ENCODE data around the genes CBY3, TBC1D9B and TRIM7.

DNA sequence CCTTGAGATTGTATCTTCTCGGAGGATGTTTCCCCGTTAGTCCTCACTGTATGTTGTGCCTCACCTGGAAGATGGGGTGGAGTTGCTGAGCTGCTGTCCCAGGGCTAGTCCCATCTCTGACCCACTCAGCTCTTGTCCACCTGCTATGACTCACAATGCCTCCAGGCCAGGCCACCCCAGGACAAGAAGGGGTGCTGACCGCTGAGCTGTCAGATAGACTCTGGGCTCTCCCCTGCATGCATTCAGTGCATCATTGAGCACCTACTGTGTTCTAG lies at the start of gene CBY3:
CBY3 (minus strand) TSS at position 106 of the 275 bp plus-strand sequence.
- RRBS: no CpG with 5 or more reads among the region's 3 CpGs

- RRBS: no CpG with 5 or more reads among the region's 22 CpGs
These were observed 928 bp downstream of the CANX start for GRCh38 chr5:179699497-179700292.

DNA sequence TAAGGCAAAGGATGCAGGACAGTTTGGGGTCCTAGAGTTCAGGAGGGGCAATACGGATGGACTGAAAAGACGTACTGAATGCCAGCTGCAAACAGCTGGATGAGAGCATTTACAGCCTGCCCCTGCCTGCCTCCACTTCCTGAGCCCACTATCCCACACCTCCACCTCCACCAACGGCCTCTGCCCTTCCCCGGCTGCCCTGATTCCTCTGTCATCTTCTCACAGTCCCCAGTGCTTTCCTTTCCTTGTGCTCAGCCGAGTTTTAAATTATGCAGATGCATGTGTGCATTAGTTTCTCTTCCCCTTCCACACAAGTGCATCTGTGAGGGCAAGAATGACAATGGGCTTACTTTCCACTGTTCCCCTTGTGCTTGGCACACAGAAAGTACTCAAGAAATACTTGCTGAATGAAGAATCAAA lies 5.8 kb downstream of the MRNIP start:
- RRBS: no CpG with 5 or more reads among the region's 5 CpGs

DNA sequence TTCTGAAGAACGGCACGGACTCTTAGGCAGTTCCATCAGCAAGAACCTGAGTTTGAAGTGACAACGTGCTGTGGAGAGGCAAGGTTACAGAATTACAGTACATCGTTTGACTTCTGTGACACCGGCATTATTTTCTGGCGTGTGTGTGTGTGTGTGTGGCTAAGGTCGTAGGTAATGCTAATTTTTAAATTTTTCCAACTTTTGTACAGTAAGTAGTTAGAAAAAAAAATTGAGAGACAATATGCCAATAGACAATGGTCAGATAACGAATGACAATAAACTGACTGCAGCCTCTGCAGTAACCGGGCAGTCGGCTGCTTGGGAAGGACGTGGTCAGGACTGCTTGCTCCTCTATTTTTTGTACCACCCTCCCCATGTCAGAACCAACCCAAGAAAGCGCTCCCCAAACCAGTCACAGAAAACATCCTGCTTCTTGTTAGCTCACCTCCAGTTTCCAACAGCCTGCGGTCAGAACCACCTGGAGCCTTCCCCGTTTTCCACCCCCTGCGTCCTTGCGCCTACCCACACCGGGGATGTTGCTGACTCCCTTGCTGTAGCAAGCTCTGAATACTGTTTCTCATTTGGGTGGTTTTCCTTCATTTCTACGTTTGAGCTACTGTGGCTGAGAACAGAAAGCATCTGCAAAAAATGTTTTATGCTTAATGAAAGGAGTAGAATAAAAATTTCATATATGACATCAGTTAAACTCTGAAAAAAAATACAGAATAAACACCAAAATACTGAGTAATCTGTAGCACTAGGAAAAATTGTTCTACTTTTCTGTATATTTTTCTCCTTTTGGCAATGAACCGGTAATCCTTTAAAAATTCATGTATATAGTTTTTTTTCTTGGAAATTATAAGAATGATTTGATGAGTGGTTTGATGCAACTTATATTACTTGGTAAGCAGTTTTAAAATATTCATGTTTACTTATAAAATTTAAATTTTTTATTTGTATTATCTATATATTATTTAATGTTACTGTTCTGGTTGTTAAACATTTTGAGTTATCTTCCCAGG lies 1.8 kb upstream of the MRNIP start:
- RRBS: no CpG with 5 or more reads among the region's 19 CpGs

DNA sequence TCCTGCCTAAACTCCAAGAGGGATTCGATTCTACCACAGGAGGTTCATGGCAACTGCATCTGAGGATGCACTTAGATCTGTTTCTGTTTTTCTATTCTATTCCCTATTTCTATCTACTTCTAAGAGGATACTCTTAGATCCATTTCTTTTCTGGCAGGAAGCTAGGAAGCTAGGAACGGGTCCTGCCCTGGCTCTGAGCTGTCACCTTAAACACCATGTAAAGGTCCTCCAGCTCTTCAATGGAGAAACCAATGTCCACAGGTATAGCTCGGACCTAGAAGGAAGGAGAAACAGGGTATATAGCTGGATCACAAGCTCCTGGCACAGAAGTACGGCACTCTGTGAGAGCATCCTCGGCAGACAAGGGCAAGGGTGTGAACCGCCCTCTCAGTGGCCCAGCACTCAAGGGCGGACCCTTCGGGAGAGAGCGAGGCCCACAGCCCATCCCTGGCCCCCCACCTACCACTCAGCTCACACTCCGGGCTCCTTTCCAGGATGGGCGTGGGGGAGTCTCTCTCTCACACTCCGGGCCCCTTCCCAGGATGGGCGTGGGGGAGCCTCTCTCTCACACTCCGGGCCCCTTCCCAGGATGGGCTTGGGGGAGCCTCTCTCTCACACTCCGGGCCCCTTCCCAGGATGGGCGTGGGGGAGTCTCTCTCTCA lies 12.8 kb upstream of the MRNIP start:
- RRBS: no CpG with 5 or more reads among the region's 16 CpGs

GRCh38 chr5:179907114-179908334 lies at the start of gene TBC1D9B:
Gene TBC1D9B, minus strand, starts transcription at chr5:179907897.
- RRBS: 2% methylated on average over 93 of the region's 142 CpGs

DNA sequence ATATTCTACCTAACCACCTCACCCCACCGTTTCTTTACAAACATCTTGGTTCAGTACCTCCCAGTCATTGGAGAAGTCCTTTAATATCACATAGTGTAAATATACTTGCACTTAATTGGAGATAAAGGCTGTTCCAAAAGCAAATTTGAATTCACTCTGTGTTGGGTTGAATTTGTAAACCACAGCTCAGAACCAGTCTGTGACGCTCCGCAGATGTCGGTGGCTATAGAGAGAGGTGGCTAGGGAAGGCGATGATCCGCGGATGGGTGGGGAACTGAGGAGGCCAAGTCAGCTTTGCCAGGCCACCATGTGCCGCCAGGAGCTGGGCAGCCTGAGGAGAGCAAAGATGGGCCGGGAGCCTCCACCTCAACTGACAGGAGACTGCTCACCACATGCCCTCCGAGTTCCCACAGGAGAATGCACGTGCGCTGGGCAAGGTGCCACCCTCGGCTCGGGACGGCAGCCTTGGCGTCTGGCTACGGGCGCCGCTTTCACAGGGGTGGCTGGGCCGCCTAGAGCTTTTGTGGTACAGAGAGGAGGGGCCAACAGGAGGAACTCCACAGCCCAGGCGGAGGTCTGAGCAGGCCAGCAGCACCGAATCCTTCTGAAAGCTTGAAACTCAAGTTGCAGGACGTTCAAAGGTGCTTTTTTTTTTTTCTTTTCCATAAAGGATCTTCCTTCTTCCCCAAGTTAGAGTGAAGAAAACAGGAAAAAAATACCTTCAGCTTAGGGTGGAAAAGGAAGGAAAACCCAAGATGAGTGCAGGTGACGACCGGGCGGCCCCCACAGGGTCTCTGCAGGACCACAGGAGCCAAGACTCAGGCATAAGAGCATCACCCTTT lies 5.2 kb upstream of the TBC1D9B start:
- RRBS: no CpG with 5 or more reads among the region's 26 CpGs

GRCh38 chr5:179956306-179957004 lies 48.8 kb upstream of the TBC1D9B start:
- RRBS: no CpG with 5 or more reads among the region's 14 CpGs

- RRBS: no CpG with 5 or more reads among the region's 11 CpGs
These were observed 23.7 kb downstream of the RNF130 start for GRCh38 chr5:180047754-180048434.

DNA sequence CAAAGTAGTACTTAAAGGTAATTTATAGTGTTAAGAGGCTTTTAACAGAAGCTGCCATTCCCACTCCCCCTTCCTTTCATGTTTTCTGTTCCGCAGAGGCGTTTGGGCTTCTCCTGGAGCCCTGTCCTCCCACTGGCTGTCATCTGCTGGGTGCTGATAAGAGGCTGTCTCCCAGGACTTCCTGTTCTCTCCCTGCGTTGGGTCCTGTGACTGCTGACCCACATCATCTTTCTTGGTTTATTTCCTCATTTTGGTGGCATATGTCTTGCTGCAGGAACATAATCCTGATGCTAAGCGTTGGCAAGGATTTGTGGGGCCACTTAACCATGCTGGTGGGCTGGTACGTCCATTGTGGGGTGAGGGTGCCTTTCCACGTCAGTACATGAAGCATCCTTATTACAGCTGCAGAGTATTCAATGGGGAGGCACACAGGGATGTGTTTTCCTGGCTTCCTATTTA lies 22.1 kb upstream of the RNF130 start:
- RRBS: no CpG with 5 or more reads among the region's 6 CpGs

GRCh38 chr5:180208633-180208981 lies 404 bp downstream of the RASGEF1C start:
- RRBS: 4% methylated on average over 24 of the region's 41 CpGs

GRCh38 chr5:180494042-180494286 lies 215 bp upstream of the CNOT6 start:
- RRBS: 4% methylated on average over 8 of the region's 19 CpGs

DNA sequence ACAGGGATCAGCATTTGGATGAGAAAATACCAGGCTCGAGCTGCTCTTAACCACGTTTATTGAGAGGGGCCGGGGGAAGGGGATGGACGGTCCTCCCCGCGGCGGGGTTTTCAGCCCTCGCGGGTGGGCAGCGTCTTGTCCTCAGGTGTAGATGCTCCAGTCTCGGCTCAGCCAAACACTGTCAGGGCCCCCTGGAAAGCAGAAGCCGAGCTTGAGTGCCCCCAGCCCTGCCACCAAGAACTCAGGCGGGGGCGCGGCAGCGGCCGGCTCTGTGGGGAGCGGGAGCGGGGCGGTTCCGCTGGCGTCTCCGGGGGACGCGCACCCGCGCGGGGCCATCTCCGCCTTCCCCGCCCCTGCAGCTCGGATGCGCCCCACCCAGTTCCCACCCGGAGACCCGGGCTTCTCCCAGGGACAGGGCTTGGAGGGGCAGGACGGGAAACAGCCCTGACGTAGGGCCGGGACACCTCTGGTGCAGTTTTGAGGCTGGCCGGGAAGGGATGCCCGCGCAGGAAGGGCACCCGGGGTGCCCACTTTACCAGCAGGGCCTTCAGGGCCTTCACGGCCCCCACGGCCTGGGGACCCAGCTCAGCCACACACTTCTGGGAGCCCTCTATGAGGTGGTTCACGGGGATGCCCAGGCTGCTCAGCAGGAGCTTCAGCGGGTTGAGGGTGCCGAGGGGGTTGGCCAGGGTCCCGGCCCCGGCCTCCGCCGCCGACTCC lies 1.1 kb downstream of the SCGB3A1 start:
- RRBS: 3% methylated on average over 20 of the region's 51 CpGs

GRCh38 chr5:180831839-180832164 lies 29.2 kb upstream of the MGAT1 start:
- RRBS: no CpG with 5 or more reads among the region's 9 CpGs

GRCh38 chr5:181163411-181163924 lies 16.1 kb downstream of the OR2V2 start:
- RRBS: no CpG with 5 or more reads among the region's 12 CpGs

- RRBS: 2% methylated on average over 49 of the region's 127 CpGs
These were observed at the start of gene TRIM7 for GRCh38 chr5:181204554-181205659. Gene TRIM7, minus strand, starts transcription at chr5:181205196.

GRCh38 chr5:181221786-181222915 lies 930 bp upstream of the TRIM41 start:
- RRBS: 4% methylated on average over 4 of the region's 66 CpGs

DNA sequence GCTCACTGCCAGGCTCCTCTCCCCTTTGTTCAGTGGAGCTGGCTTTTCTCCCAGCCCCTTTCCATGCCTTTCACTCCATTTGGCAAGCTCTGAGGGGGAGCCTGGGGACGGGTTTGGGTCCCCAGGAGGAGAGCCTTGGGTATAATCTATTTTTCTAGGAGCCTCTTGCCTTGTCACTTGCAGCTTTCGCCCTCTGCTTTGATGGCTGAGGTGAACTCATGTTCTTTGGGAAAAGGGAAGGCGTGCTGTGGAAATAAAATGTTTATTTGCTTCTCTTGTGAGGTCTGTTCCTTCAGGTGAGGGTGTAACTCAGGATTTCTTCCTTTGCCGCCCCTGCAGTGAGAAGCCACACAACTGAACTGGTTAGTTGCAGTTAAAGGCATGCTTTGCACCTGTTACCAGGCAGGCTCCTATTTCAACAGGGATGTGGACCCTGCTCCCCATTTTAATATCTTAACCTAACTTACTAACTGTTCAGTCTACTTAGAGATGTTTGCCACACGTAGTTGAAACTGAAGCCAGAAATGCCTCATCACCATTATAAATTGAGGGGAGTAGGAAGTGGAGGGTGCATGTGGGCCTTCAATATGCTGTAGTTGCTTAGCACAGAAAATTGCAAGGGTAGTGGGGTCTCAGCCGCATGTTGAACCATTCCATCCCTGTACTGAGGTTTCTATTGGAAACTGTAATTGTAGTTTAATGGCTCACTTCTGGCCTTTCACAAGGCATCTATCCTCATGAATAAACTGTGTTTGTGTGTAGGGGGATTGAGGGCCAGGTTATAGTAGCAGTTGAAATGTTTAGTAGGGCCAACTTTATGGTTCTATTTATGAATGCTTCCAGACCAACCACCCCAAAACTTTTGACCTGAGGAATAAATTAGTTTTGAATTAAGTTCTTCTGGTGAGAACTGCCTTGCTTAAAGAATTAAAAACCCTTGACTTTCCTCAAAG lies 7.9 kb downstream of the RACK1 start:
- RRBS: no CpG with 5 or more reads among the region's 6 CpGs

DNA sequence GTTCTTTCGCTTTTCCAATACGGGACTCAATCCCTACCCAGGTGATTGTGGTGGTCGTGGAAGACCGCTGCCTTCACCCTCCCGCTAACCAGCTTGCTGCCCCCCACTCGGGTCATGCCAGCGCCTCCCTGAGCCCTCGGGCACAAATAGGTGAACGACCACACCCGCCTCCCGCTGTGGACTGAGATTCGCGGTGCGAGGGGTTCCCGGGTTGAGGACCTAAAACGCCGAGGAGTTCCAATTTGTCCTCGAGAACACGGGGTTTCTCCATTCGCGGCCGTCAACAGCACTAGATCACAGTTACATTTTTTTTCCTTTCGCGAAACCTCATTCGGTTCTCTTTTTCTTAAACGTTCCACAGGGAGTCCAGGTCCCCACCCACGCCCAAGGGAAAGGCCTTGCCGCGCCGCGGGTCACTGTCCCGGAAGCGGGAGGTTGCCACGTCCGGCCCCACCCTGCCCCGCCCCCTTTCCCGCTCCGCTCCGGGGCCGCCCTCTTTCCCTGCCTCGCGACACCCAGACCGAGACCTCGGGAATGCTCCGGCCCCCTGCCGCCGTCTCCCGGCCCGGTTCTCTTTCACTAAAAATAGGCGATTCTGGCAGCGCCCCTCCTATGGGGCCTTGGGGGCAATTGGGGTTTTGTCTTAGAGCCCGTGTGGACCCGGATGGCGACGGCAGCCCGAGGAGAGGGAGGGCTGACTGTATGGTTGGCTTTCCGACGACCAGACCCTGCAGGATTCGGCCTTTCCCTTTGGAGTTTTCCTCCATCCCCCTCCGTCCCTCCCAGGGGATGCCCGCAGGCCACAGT lies 2.5 kb upstream of the RACK1 start:
- RRBS: 3% methylated on average over 15 of the region's 61 CpGs

GRCh38 chr5:181247898-181248463 lies 4.3 kb upstream of the RACK1 start:
- RRBS: no CpG with 5 or more reads among the region's 9 CpGs

Data from AG09309 (cell line).